Left cardiac atrium (tissue), 1 donor: ENCODE measurements around the genes PLA2G4E and CCNDBP1.

GRCh38 chr15:41940383-41940946, 31.9 kb downstream of the EHD4 start:
- PRO-cap = no peak

- PRO-cap = no peak
Observed at GRCh38 chr15:41945728-41946268, 26.6 kb downstream of the EHD4 start.

GRCh38 chr15:41956959-41957920, 15.1 kb downstream of the EHD4 start:
- PRO-cap = no peak

DNA sequence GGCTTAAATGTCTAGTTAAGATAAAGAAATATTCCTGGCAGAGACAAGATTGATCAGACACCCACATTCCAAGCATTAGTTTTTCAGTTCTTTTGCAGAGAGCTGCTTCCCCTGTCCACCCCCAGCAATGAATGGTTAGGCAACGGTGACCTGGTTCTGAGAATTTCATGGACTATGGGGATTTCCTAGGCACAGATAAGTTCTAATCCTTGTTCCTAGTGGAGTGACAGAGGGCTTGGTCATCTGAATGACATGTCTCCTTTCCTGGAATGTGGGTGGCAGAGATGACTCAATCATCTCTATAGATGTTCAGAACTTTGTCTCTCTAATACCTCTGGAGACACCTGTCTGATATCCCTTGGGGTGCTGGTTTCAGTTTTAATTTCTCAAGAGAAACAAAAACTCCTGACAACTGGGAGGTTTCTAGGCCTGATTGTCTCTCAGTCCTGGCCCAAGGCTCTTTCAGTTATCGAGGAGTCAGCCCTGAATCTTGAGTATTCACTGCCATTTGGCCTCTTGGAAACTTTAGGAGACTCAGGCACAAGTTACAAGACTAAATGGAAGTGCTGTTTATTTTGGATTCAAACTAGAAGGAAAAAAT, 10.4 kb downstream of the PLA2G4E start:
- PRO-cap = no peak

DNA sequence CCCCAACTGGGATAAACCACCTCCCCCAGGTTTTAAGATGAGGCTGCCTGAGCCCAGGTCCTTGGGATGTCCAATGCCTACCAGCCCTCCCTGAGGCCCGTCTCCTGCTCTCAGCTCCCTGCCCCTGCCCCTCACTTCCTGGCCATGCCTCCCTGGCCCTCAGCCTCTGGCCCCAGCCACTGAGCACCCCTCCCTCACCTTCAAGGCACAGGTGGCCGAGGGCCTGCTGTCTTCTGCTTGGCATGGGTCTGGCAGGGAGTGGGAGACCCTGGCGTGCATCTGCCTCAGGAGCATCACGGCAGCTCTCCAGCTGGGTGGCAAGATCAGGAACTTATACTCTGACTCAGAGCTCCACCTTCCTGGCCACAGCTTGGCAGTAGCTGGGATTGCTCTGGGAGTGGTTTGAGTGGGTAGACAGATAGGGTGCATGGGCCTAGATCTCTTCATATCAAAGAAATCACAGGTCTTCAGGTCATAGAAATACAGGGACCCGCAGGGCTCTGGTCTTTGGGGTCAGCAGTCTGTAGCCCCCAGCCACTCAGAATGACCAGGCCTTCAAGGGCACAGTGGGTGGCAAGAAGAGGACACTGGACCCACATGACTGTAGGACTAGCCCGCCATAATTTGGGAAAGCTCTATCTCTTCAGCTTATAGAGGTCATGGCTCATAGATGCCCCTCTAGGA, at the start of gene PLA2G4E:
Gene PLA2G4E, minus strand, starts transcription at position 306 of the 684 bp plus-strand sequence.
- PRO-cap = no peak

GRCh38 chr15:42045250-42045553, 24.4 kb upstream of the PLA2G4E start:
- PRO-cap = no peak

- PRO-cap = no peak
Observed at GRCh38 chr15:42094644-42095217, 369 bp upstream of the PLA2G4D start.

- PRO-cap = no peak
Observed at GRCh38 chr15:42141845-42142259, 14.6 kb downstream of the PLA2G4F start.

DNA sequence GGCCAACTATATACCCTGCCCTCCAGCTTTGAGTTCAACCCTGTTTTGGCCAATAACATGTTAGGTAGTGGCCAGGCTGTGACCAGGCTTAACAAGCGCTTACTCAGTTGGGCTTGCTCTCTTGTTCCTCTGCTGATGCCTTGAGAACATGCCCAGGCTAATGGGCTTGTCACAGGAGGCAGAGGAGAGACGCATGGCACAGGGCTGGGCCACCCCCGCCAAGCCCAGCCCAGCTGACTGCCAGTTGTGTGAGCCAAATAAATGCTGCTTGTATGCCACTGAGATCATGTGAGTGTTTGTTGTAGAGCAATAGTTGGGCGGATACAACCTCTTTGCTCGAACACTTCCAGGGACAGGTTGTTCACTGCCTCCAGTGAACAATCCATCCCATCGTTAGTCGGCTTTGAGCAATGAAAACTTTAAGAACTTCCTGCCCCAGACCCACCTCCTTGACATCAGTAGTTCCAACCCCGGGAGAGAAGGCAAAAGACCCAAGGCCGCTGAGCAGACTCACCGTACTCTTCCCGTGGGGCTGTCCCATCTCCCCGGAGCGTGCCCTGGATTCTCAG, 4.2 kb downstream of the PLA2G4F start:
- PRO-cap = bidirectional peak, plus-strand start at position 339 of the sequence, minus-strand start at position 162 of the sequence

DNA sequence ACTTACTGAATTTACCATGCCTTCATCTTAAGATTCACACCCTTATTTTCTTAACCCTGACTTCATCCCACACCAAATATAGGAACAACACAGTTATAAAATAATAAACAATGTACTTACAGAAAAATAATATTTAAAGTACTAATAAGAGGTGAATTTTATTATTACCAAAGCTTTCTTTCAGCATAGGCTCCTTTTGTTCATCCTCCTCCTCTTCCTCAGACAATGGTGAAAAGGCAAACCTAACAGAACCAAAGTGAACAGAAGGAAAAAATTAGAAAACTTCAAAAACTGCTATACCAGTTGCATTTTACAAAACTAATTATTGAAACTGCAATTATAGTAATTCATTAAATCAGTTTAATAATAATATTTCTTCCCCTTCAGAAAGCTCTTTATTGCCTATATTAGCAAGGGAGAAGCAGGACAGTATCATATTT, 11.8 kb upstream of the VPS39 start:
- PRO-cap = no peak

GRCh38 chr15:42359983-42360280, 631 bp downstream of the CAPN3 start:
- PRO-cap = no peak

DNA sequence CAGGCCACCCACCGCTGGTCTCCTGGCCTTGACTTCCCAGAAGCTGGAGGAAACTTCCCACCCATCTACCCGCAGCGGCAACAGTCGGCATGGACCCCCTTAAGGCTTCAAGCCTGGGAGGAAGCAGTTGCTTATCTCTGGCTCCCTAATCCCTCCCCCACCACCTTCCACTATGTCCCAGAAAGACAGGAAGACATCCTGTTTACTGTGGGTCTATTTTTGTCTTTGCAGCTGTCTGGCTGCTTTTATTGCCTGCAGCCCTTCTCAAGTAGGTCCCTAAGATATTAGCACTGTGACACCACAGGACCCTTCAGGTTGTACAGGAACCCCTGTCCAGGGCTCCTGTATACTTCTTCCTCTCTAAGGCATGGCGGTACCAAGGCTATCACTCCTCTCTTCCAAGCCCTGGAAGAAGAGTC, 27.0 kb downstream of the CAPN3 start:
- PRO-cap = no peak

DNA sequence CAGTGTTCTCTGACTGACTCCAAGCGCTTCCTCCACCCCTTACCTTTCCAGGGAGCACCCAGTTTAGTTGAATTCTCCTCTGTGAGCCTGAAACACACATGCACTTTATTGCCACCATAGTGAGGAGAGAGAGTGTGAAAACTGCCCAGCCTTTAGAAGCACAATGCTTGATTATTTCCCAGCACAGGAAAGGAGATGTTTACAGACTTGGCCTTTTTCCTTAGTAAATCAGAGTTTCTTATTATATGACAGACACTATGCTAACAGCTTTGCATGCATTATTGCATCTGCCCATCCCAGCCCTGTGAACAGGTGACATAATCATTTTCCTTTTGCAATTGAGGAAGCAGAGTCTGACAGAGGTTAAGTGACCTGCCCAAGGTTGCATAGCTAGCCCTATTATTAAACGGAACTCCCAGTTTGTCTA, 36.5 kb downstream of the CAPN3 start:
- PRO-cap = no peak

GRCh38 chr15:42427424-42428055, 63.4 kb downstream of the ZNF106 start:
- PRO-cap = no peak

GRCh38 chr15:42505083-42505674, 9.7 kb downstream of the SNAP23 start:
- PRO-cap = no peak

- PRO-cap = bidirectional peak, plus-strand start at chr15:42581644, minus-strand start at chr15:42581548
Observed at GRCh38 chr15:42581209-42581966, 6.0 kb downstream of the STARD9 start.

DNA sequence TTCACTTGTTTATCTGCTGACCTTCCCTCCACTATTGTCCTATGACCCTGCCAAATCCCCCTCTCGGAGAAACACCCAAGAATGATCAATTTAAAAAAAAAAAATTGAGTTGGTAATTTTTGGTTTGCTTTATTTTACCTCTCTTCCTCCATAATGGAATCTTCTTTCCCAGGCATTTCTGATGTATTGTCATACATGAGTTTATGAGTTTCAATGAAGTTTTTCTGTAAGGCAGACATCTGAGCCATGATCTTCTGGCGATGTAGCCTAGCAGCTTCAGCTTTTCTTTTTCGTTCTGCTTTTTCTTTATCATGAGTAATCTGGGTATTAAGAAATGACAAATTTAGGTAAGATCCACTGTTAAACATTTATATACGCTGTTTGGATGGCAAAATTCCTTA, 90.3 kb downstream of the UBR1 start:
- PRO-cap = no peak

DNA sequence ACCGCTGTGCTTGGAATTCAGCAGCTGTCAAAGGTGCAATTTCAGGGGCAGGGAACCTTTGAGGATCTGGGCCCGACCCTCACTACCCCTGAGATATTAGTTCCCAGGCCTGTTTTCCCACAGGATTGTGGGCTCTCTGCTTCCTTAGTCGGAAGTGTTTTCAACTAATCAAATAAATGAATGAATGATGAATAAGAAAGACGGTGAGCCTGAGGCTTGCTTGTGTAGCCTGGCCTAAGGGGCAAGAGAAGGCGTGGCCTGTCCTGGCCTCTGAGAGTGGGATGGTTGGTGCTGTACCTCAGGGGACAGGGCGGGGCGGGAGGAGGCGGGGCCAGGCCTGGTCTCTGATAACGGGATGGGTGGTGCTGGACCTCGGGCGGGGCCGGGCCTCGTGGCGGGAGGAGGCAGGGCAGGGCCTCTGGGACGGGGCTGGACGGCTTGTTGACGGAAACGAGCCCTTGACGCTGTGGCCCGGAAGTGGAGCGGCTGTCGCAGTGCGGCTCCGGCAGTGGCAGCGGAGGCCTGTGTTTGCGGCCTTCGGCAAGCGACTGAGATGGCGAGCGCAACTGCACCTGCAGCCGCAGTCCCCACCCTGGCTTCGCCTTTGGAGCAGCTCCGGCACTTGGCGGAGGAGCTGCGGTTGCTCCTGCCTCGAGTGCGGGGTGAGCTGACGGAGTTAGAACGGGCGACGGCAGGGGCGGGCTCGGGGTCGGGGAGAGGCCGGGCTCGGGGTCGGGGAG, at the start of gene CCNDBP1:
Gene CCNDBP1, plus strand, starts transcription at position 458 of the 740 bp plus-strand sequence.
- PRO-cap = unidirectional peak, plus-strand start at position 467 of the sequence

DNA sequence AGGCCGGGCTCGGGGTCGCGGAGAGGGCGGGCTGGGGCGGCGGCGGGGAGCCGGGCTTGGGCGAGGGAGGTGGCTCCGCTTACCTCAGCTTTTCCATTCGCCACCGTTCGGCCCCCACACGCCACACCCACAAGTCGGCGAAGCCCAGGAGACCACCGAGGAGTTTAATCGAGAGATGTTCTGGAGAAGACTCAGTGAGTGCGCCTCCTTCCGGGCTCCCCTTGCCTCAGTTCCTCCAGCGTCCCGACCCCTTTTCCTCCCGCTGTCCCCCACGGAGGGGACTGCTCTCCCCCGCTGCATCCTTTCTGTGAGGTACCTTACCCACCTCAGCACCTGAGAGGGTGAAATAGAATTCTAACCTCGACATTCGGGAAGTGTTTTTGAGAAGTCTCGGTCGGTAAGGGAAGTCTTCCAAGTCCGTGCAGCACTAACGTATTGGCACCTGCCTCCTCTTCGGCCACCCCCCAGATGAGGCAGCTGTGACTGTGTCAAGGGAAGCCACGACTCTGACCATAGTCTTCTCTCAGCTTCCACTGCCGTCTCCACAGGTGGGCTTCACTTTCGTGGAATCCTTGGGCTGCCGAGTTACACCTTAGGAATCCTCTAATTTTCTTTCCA, 592 bp downstream of the CCNDBP1 start:
- PRO-cap = no peak

GRCh38 chr15:43371450-43371740, 494 bp downstream of the TUBGCP4 start:
- PRO-cap = no peak